Fibroblast of the aortic adventitia (primary cell): Measurements from ENCODE around the gene TAF5L.

- CAGE, long polyA plus RNA, result no peak
These were observed 74.9 kb downstream of the RHOU start for GRCh38 chr1:228810055-228810774.

DNA sequence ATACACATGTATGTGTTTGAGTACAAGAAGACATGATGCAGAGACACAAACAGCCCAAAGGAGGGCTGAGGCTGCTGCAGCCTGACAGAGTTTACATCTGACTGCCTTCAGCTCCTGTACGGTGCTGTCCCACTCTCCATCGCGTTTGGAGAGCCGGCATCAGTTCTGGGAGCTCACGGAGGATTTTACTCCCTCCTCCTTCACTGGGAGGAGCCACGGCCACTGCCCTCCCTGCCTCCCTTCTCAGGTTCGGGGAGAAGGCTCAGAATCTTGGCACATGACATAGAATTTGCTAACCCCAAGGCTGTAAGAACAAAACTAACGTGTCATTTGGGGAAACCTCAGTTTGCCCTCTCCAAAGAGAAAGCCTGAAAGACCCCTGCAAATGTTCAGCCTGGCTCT, 98.5 kb downstream of the RHOU start:
- CAGE, long polyA plus RNA, result no peak

DNA sequence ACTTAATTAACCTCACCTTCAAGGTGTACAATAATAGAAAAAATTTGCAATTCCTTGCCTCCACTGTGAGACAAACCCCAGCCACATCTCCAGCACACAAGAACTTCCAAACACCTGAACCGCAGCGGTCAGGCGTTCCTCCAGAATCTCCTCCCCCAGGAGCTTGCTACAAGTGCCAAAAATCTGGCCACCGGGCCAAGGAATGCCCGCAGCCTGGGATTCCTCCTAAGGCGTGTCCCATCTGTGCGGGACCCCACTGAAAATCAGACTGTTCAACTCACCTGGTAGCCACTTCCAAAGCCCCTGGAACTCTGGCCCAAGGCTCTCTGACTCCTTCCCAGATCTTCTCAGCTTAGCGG, 213.0 kb downstream of the RHOU start:
- CAGE, long polyA plus RNA, result no peak

DNA sequence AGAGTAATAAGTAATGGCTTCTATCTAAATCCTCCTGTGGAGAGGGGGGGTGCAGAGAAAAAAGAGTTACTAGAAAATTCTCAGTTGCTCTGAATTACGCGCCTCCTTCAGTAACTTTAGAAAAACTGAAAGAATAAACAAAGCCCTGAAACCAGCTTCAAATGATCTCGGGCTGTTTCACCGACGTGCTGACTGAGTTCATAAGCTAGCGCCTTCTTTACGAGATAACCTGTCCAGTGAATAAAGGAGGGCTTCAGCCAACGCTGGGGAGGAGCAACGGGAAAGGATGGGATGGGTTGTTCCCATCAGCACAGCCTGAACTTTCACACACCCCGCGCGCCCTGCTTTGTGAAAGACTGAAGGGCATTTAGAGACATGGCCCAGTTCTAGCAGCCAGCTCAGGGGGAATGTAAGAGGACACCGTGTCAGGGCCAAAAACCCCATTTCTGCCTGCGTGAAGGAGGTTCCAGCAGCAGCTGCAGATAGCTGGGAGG, 255.2 kb upstream of the RAB4A start:
- CAGE, long polyA plus RNA, result no peak

- CAGE, long polyA plus RNA, result no peak
These were observed 154.7 kb upstream of the RAB4A start for GRCh38 chr1:229116130-229116613.

- CAGE, long polyA plus RNA, result no peak
These were observed 21.9 kb downstream of the RAB4A start for GRCh38 chr1:229292846-229293255.

- CAGE, long polyA plus RNA, result no peak
These were observed at the start of gene TAF5L for GRCh38 chr1:229625482-229626446. Gene TAF5L (minus strand): TSS chr1:229626122.

DNA sequence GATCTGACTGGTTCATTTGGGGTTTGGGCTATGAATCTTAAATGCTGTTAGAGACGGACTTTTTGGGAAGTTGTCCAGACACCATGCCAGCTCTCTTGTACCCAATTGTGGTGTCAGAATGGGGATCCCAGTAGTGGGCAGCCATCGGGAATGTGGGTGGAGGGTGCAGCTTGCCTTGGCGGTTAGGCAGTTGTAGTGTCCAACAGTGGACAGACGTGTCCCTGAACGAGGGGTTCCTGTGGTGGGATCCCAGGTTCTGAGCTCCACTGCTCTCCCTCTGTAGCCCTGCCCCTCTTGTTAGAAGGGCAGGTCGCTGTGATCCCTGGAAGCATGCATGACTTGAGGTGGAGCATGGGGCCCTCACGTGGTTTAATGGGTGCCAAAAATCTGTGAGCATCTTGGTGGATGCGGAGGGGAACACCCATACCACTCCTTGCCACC, 4.2 kb downstream of the GALNT2 start:
- CAGE, long polyA plus RNA, result no peak

GRCh38 chr1:230082584-230083347, 15.7 kb downstream of the GALNT2 start:
- CAGE, long polyA plus RNA, result no peak

DNA sequence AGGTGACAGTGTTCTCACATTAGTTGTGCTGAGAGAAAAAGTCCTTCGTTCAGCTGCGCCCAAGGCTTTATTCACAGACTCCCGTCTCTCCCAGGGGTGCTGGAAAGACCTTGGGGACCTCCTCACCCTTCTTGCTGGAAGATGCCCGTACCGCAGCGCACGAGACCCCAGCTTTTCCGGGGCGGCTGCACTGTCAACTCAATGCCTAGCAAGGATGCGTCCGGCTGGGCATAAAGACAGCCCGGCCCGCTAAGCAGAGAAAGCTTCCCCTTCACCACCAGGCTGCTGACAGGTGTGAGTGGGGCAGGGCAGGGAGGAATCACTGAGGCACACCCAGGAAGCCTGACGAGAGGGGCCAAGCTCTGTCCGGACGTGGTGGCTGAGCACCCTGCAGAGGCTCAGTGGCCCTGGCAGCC, 125.3 kb downstream of the PGBD5 start:
- CAGE, long polyA plus RNA, result no peak

DNA sequence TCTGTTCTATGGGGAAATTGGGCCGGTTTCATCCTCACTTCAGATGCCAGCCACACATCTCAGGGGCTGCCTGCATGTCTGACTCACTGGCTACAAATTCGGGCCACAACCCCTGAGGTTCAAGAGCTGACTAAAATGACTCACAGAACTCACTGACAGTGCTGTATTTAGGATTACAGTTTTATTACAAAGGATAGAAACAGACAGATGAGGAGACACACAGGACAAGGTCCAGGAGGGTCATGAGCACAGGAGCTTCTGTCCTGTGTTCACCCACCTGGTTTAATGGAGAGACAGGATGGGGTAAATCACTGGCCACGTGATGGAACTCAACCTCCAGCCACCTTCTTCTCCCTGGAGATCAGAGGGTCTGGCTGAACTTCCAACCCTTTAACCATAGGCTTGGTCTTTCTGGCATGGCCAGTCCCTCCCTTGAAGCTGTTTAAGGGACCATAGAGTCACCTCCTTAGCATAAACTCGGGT, 83.7 kb upstream of the PGBD5 start:
- CAGE, long polyA plus RNA, result no peak

GRCh38 chr1:230707439-230708345, 6.2 kb downstream of the AGT start:
- CAGE, long polyA plus RNA, result no peak

DNA sequence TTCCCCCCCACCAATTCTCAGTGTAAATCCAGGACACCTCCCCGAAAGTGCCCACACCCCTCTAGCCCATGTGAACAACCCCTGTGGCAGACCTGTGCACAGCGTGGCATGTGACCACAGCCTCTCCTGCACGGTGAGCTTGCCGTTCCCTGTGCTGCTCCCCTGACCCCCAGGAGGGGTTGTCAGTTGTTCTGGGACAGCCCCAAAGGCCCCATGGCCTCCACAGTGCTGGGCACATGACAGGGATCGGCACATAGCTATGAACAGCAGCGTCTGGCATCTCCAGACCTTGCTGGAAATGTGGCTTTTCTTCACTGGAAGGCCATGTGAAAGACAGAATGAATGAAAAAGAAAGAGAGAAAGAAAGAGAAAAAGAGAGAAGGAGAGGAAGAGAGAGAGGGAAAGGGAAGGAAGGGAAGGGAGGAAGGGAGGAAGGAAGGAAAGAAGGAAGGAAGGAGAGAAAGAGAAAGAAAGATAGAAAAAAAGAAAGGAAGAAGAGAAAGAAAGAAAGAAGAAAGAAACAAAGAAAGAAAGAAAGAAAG, 3.9 kb downstream of the CAPN9 start:
- CAGE, long polyA plus RNA, result no peak

DNA sequence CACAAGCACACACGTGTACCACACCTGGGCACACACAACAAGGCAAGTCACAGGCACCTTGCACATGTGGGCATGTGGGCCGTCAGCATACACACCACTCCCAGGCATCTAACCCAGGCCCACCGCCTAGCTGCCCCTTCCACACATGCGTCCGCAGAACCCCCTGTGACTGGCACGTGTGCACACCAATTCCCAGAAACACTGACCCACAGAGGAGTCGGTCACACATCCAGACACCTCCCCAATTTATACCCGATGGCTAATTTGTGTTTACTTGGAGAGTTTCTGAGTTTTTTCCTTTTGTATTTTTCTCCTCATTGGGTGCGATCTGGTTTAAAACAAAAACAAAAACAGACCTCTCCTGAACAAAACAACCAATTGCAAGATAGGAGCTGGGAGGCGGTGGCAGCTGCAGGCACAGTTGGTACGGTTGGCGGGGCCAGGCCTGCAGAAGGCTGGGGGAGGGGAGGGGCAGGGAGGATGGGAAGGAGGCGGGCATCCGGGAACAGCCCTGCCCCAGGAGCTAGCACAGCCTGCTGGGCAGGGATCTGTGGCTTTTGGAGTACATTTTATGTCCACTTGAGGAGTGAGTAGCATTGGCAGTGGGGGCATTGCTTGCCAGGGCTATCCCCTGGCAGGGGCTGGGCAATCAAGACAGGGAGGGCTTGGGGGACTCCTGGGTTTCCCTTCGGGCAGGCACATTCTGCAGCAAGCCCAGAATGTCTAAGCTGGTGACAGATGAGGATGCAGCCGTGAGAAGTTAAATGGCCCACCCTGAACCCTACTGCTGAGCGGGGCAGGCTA, 5.1 kb downstream of the CAPN9 start:
- CAGE, long polyA plus RNA, result no peak

DNA sequence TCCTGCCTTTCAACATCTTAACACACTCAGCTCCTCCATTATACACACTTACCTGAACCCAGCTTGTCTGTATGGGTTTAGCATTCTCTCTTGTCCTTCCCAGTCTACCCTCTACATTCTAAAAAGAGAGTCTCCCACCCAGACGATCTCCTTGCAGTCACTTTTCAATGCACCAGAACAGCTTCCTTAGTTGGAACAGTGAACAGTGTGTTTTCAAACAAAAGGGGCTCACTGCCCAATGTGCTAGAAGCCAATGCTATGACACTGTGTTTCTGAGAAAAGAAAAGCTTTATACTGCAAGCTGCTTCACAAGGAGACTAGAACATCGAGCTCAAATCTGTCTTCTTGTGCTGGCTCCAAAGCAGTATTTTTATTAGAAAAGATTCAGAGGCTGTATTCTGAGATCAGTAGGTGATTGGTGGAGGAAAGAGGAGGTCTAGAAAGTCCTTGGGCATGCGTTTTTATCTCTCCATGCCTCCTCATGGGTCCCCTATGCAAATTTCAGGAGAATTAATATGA, 60.4 kb downstream of the C1orf198 start:
- CAGE, long polyA plus RNA, result no peak

- CAGE, long polyA plus RNA, result no peak
These were observed 42.8 kb downstream of the C1orf198 start for GRCh38 chr1:230825340-230826114.

- CAGE, long polyA plus RNA, result no peak
These were observed 11.3 kb downstream of the C1orf198 start for GRCh38 chr1:230856766-230857645.

GRCh38 chr1:230867015-230867701, 1.2 kb downstream of the C1orf198 start:
- CAGE, long polyA plus RNA, result no peak

- CAGE, long polyA plus RNA, result no peak
These were observed 441 bp downstream of the C1orf198 start for GRCh38 chr1:230867719-230868440.

DNA sequence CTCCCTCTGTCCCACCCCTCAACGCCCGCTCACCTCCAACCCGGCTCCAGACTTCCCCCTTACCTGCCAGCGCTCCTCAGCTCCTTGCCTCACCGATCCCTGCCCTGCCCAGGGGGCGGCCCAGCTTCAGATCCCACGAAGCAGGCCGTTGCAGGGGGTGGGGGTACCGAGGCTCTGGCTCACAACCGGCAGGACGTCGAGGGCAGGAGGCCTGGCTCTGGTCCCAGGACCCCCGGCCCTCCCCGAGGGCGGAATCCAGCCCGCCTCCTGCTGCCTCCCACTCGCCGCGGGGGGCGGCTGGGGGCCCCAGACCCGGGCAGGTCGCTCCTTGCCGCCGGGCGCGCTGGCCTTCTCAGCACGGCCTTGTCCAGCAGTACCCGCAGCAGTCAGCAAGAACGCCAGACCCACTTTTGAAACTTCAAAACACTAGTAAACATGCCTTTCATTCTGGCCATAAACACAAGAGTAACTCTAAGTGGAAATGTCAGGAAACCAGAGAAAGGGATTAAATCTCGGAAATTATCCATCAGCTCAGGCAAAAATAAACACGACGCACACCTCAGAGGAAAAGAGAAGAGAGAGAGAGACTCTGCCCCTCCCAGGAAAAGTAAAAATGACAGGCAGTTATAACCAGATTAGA, 970 bp upstream of the FAM89A start:
- CAGE, long polyA plus RNA, result no peak